Measurements from ENCODE around the gene PRR23E.

DNA sequence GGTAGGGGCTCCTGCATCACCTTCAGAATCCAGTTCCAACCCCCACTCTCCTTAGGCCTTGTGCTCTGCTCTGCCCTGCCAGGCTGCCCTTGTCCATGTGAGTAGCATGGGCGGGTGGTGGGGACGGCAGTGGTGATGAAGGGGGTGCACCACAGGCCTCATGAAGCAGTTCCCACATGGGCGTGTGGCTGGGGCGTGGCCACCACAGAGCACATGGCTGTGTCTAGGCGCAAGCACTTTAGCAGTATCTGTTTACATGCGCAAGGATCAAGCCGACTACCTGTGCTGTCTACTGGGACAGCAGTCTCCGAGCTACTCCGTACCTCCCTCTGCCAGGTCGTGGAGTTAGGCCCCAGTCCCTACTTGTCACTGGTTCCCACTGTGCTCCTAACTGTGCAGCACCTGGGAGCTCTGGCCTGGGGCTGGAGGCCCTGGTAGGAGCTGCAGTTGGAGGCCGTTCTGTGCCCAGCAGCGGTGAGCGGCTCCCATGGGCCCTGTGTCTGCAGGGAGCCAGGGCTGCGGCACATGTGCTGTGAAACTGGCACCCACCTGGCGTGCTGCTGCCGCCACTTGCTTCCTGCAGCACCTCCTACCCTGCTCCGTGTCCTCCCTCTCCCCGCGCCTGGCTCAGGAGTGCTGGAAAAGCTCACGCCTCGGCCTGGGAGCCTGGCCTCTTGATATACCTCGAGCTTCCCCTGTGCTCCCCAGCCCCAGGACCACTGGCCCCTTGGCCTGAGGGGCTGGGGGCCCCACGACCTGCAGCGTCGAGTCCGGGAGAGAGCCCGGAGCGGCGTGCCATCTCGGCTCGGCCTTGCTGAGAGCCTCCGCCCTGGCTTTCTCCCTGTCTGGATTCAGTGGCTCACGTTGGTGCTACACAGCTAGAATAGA is 53.6 kb downstream of the PLXNA1 start:
- CAGE, long polyA plus RNA = no peak
- RRBS = no CpG with 5 or more reads among the region's 33 CpGs

DNA sequence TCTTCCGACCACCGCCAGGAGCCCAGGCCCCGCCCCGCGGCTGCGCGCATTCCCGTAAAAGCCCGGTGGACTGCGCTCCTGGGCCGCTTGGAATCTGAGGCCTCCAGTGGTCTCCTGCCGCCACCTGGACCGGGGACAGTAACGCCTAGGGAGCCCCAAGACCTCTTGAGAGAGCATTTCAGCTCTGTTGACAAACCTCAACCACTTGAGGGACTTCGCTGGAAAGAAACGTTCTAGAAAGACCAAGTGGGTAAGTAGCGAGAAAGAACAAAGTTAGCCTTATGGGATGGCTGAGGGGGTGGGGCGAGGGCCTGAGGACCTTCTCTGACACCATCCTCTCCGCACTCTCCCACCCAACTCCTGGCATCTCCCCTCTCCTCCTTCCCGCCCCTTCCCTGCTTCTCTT is at the start of gene PRR23E:
Gene PRR23E (plus strand): TSS at position 106 of the 406 bp plus-strand sequence.
- CAGE, long polyA plus RNA = no peak
- RRBS = 84% methylated on average over 11 of the region's 20 CpGs

GRCh38 chr3:127542243-127543274 is 48.0 kb downstream of the TPRA1 start:
- CAGE, long polyA plus RNA = no peak
- RRBS = no CpG with 5 or more reads among the region's 23 CpGs

GRCh38 chr3:127674124-127675028 is 1.6 kb downstream of the ABTB1 start:
- CAGE, long polyA plus RNA = no peak
- RRBS = no CpG with 5 or more reads among the region's 22 CpGs

DNA sequence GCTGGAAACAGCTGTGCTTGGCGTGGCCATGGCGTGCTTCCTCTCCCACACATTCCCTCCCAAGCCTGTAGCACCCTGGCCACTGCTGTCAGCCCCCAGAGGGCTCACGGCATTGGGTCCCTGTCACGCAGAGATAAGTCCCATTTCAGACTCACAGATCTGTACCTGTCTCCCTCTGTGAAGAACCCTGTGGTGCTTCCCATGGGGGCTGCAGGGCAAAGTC is 28.5 kb downstream of the ABTB1 start:
- CAGE, long polyA plus RNA = no peak
- RRBS = no CpG with 5 or more reads among the region's 4 CpGs

DNA sequence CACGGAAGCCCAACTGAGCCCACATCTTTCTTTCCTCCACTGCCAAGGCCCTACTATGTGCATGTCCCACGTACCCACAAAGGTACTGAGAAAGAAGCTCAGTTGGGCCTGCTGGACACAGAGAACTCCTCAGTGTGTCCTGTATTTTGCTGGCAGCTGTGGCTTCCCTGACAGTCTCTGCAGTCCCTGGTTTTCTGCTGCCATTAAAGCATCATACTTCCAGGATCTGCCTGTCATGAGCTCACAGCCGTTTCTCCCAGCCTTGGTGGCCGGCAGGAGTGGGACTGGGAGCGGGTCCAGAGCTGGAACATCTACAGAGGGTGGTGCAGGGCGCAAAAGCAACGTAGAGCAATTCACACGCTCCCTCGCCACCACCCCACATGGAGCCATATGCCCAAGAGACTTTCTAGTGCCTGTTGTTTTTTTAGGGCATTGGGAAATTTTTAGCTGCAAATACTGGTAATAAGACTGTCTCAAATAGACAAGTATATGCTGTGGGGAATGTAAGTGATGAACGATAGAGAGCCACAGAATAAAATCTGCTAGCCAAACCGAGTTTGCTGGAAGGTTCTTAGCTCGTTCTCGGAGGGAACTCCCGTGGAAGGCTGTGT is 33.6 kb downstream of the ABTB1 start:
- CAGE, long polyA plus RNA = no peak
- RRBS = no CpG with 5 or more reads among the region's 14 CpGs

- CAGE, long polyA plus RNA = no peak
- RRBS = no CpG with 5 or more reads among the region's 13 CpGs
Observed at GRCh38 chr3:127746256-127747545, 73.9 kb downstream of the ABTB1 start.

DNA sequence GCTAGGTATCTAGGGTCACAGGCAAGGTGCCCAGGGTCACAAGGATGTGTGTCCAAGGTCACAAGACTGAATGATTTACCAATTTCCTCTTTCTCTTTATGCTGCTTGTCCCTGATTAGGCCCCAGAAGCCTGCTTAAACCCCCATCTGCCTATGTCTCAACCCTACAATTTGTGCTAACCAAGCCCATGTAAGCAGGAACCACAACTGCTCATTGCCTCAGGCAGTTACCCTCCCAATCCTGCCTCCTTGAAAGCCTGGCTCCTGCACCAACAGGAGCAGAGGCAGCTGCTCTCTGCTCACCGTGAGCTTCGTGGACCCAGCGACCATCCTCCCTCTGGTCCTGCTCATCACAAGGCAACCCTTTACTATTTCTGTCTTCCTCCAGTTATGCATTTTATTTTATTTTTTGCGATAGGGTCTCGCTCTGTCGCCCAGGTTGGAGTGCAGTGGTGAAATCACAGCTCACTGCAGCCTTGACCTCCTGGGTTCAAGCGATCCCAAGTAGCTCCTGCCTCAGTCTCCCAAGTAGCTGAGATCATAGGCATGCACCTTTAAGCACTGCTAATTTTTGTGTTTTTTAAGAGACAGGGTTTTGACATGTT is 51.3 kb downstream of the MGLL start:
- CAGE, long polyA plus RNA = no peak
- RRBS = no CpG with 5 or more reads among the region's 7 CpGs

DNA sequence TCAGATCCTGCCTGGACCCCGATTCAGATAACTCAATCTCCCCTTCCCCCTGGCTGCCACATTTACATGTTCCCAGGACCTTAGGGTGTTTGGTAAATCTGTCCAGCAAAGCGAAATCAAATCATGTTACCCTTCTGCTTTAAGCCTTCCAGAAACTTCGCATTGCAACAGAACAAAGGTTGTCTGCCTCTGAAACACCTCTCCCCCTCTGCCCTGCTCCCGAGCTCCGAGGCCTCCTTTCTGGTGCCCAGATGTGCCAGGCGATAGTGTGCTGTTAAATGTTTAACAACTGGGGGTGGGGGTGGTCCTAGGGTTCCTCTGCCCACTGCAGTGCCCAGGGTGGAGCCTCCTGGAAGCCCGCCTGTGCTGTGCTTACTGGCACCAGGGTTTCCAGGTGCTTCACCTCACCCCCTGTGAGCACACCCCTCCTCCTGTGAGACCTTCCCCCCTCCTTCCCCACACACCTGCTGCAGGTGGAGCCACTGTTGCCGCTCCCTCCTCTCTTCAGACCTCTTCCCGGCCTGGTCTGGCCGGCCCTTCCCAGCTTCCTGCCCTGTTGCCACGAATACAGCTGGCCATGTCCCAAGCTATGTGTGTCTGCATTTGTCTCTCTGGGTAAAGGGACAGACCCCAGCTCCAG is 37.4 kb downstream of the MGLL start:
- CAGE, long polyA plus RNA = no peak
- RRBS = no CpG with 5 or more reads among the region's 11 CpGs

DNA sequence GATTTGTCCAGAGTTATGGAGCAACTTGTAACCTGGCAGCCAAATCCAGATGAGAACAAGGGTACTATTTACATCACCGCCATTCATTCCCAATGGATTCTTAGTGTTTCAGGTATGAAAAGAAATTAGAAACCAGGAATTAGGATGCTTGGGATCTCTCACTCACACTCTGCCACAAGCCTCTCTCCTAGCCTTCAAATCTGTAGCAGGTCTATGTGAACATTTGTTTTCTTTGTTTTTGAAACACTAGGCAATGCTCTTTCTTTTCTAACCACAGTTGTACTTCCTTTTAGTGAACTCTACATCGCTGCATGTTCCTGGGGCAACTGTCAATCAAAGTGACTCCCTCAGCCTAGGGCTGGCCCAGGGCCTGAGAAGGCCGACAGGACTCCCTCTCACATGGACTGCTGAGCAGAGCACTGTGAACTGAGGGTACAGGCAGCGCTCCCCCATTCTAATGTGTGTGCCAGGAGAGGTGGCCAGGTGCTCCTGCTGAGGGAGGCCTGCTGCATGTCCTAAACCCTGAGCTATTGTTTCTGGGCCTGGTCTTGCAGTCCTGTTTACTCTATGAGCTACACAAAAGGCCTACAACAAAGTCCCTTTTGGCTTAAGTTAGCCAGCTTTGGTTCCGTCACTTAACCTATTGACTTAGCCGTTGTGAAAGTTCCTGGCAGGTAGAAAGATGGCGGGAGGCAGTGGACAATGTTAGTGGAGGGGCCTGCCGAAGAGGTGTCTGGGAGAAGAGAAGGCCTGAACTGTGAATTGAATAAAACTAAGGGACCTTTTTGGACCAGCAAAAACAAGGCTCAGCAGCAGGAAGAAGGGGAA is 14.2 kb upstream of the MGLL start:
- CAGE, long polyA plus RNA = no peak
- RRBS = no CpG with 5 or more reads among the region's 8 CpGs

DNA sequence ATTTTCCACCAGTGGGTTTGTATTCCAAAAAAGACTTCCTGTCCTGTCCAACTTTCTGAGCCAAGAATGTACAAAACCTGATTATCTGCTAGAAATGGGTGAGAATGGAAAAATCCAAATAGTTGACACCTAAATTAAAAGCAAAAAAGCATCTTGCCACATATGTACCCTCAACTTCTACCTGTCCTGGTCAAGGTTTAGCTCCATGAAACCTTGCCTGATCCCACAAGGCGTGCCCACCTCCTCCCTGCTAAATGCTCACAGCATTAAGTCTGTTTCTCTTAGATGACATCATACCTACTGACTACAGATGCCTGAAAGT is 1.0 kb upstream of the SEC61A1 start:
- CAGE, long polyA plus RNA = no peak
- RRBS = no CpG with 5 or more reads among the region's 1 CpG

GRCh38 chr3:128053445-128054346 is 1.5 kb downstream of the SEC61A1 start:
- CAGE, long polyA plus RNA = no peak
- RRBS = no CpG with 5 or more reads among the region's 7 CpGs

DNA sequence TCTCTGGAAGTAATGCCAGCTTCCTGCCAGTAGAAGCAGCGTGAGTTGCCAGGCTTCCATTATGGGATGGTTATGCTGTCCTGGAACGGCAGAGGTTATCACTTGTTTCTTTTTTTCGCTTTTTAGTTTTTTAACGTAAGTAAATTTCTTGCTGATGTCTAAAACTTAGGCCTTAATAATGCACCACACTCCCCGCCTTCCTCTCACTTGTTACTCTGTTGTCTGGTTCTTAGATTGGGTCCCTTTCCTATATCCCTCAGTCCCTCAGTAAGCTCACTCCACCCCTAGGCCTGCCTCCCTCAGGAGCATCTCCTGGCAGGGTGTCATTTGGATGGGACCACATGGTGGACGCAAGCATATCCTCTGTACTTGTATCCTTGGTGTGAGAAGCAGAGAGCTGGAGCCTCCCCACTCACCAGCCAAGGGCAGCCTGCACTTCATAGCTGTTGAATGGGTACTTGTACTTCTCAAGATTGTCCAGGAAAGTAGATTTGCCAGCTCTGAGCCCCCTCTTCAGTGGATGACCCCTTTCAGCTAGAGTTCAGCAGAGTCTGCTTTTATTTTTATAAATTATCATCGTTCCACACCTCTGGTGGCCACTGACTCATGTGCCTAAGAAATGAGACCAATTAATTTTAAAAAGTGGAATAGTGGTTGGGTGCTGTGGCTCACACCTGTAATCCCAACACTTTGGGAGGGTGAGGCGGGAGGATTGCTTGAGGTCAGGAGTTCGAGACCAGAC is 11.6 kb downstream of the SEC61A1 start:
- CAGE, long polyA plus RNA = no peak
- RRBS = no CpG with 5 or more reads among the region's 9 CpGs

- CAGE, long polyA plus RNA = no peak
- RRBS = no CpG with 5 or more reads among the region's 16 CpGs
Observed at GRCh38 chr3:128071994-128072946, 20.0 kb downstream of the SEC61A1 start.

GRCh38 chr3:128112240-128113190 is 11.1 kb downstream of the RUVBL1 start:
- CAGE, long polyA plus RNA = no peak
- RRBS = no CpG with 5 or more reads among the region's 10 CpGs

GRCh38 chr3:128278867-128279437 is 125.7 kb downstream of the EEFSEC start:
- CAGE, long polyA plus RNA = no peak
- RRBS = no CpG with 5 or more reads among the region's 15 CpGs

- CAGE, long polyA plus RNA = no peak
- RRBS = no CpG with 5 or more reads among the region's 1 CpG
Observed at GRCh38 chr3:128293820-128294453, 140.7 kb downstream of the EEFSEC start.

DNA sequence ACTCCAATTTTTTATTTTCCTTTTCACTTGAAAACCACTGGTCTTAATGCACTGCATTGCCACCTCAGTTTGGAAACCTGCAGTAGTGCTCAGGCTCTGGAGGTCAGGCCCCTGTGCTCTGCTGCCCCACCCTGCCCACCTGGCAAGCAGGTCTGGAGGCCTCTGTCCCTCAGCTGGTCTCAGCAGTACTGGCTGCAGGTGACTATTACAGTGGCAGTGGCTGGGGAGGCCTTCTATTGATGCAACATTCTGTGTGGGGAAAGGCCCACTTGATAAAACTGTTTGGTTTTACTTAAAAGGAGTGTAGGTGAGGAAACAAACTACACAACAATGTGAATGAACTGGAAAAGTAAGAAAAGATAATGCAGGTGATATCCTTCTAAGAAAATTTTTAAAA is 156.0 kb downstream of the DNAJB8 start:
- CAGE, long polyA plus RNA = no peak

- CAGE, long polyA plus RNA = no peak
- RRBS = no CpG with 5 or more reads among the region's 9 CpGs
Observed at GRCh38 chr3:128382181-128382460, 84.6 kb downstream of the DNAJB8 start.

- CAGE, long polyA plus RNA = no peak
- RRBS = 76% methylated on average over 7 of the region's 29 CpGs
Observed at GRCh38 chr3:128410577-128411388, 55.9 kb downstream of the DNAJB8 start.